Ileum (tissue), 1 donor: Measurements from ENCODE around the genes P2RX7 and BCL7A.

DNA sequence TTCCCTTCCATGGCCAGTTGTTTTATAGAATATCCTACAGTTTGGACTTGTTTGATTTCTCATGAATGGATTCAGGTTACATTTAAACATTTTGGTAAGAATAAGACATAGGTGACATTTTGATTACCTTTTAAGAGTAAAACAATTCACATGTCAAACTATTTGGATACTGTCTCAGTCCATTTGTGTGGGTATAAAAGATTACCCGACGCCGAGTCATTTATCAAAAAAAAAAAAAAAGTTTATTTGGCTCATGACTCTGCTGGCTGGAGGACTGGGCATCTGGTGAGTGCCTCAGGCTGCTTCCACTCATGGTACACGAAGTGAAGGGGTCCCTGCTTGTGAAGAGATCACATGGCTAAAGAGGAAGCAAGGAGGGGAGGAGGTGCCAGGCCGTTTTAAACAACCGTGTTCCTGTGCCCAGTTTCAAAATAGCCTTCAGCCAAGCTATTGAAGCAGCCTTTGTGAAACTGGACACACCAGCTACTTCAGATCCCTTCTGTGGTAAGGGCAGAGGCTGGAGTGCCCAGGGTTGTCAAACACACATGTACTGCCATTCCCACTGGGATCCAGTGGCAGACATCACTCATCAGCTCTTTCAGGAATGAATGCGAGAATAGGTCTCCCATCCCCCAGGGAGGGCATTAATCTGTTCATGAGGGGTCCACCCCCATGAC lies 7.7 kb downstream of the POP5 start:
- PRO-cap = no peak

DNA sequence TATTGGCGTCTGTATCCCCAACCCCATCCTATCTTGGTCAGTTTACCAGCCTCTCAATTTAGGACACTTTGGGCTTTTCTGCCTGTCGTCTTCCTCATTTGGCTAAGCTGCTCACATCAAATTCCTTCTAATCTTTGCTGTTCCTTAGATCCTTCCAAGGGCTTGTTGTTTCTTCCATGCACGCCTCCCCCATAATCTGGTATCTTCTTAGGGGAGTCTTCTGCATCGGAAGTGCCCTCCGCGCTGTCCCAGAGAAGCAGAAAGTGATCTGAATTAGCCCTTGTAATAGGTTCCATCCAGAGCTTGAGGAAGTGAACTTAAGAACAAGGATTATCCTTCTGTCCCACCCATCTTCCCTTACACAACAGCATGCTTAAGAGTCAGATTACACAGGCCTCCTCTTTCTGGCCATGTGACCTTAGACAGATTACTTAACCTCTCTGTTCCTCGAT lies 11.2 kb downstream of the CABP1 start:
- PRO-cap = no peak

DNA sequence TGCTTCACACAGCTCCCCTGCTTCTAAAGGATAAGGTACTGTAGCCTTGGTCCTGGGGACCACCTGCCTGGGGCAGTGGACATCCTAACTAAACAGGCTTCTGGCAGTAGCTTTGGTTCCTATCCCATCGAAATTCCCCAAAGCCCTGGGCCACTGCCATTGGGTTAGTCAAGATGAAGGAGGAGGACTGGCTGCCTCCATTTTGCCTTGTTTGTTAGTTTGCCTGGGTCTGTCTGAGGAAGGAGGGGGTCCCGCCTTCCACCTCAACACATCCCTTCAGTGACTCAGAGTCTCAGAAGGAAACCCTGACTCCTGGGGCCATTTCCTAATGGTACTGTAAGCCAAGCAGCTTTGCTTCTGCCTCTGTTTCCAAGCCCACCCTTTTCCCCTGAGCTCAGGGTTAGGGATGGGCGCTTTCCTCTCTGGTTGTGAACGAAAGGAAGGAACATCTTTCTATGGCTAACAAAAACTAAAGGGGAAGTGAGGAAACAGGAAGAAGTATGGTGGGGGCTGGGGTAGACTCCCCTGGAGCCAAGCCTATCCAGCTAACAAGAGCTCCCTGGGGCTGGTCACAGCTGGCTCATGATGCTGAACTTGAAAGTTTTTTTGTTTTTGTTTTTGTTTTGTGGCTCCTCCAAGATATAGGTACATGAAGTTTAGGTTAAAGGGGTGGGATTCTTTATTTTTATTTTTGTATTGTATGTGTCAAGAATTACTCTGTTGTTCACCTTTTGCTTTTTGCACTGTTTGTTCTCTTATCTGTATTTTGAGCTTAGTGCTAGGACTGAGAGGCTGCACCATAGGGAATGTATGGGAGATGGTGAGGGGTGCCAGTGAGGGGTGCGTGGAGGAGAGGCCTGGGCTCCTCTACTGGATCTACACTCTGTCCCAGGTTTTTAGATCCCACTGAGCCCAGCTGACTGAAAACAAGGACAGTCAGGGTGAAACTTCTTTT lies 11.5 kb upstream of the UNC119B start:
- PRO-cap = no peak

GRCh38 chr12:120793560-120793912 lies 67.9 kb downstream of the ACADS start:
- PRO-cap = no peak

GRCh38 chr12:120891040-120891699 lies 13.0 kb downstream of the SPPL3 start:
- PRO-cap = no peak

DNA sequence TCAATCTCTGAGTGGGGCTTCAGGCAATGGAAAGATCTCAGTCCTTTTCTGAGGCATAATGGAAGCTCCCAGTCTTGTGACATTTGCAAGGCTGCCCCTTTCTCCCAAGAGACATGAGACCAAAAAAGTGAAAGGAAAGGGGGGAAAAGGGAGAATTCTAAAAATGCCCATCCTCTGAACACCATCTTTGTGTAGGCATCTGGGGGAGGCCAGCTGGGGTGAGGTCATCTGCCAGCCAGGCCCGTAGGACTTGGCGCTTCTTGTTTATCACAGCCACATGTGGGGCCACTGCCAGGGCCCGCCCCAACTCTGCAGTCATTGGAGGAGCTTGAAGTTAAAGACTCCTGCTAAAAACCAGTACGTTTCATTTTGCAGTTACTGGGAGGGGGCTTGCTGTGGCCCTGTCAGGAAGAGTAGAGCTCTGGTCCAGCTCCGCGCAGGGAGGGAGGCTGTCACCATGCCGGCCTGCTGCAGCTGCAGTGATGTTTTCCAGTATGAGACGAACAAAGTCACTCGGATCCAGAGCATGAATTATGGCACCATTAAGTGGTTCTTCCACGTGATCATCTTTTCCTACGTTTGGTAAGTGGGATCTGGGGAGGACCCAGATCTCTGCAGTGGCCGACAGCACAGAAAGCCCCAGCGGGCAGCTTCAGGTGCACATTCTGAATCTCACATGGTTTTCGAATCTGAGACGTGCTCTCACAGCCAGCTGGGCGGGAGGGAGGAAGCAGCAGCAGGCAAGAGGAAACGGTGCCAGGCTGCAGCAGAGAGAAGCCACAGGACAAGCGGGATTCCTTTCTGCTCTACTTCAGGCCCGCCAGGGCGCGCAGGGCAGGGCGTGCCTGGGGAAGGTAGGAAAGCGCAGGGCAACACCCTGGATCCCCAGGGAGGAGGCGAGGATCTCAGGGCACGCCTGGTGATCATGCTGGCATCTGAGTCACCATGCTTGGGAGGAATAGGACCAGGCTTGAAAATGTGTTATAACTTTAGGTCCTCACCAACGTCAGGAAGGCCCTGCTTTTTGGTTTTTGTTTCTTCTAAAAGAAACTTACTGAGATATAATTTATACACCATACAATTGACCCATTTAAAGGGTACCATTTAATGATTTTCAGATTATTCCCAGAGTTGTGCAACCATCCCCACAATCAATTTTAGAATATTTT lies at the start of gene P2RX7:
Gene P2RX7 (plus strand): TSS at position 363 of the 1,169 bp plus-strand sequence.
- PRO-cap = unidirectional peak, plus-strand start at position 429 of the sequence; unidirectional peak, plus-strand start at position 607 of the sequence

DNA sequence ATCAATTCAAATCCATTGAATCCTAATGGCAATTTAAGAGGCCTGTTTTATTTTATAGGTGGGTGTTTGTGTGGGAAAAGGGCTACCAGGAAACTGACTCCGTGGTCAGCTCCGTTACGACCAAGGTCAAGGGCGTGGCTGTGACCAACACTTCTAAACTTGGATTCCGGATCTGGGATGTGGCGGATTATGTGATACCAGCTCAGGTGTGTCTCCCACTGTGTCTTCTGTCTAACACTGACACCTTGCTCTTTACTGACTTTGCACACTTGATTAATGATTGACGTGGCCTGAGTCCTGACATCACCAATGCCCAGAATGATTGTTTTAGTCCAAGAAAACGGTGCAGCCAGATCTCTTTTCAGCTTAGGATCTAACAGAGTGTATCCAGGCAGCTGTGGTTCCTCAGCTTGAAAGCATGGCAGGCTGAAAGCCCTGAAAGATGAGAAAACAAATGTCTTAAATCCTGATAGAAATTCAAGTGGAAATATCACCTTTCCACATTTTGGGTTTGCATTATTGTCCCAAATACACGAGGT lies 7.2 kb downstream of the P2RX4 start:
- PRO-cap = bidirectional peak, plus-strand start at position 330 of the sequence, minus-strand start at position 229 of the sequence

DNA sequence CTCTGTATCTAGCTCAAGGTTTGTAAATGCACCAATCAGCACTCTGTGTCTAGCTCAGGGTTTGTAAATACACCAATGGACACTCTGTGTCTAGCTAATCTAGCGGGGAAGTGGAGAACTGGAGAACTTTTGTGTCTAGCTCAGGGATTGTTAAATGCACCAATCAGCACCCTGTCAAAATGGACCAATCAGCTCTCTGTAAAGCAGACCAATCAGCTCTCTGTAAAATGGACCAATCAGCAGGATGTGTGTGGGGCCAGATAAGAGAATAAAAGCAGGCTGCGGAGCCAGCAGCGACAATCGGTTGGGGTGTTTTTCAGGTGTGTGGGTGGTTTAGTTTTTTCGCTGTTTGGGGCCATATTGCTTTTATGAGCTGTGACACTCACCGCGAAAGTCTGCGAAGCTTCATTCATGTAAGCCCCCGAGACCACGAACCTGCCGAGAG lies 22.9 kb upstream of the ANAPC5 start:
- PRO-cap = no peak

- PRO-cap = no peak
Observed at GRCh38 chr12:121423620-121424405, 23.9 kb downstream of the RNF34 start.

GRCh38 chr12:121490881-121491409 lies 89.9 kb downstream of the KDM2B start:
- PRO-cap = no peak

- PRO-cap = no peak
Observed at GRCh38 chr12:121513670-121514609, 66.9 kb downstream of the KDM2B start.

DNA sequence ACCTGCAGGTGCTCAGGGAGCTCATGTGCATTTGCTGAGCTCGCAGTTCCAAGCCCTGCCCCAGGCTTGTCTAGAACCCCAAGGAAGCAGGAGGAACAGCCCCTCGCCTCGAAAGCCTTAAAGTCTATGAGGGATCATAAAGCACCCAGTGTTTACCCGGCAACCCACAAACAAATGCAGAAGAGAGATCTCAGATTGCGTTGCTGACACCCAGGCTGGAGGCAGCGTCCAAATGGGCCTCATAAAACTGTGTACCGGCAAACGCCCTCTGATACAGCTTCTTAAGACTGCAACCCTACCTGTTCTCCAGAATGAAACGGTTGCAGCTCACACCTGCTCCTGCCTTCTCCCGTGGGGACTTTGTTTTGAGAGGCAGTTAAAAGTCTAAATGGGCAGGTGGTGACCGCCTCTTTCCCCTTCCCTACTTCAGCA lies 6.7 kb downstream of the KDM2B start:
- PRO-cap = unidirectional peak, plus-strand start at position 309 of the sequence

DNA sequence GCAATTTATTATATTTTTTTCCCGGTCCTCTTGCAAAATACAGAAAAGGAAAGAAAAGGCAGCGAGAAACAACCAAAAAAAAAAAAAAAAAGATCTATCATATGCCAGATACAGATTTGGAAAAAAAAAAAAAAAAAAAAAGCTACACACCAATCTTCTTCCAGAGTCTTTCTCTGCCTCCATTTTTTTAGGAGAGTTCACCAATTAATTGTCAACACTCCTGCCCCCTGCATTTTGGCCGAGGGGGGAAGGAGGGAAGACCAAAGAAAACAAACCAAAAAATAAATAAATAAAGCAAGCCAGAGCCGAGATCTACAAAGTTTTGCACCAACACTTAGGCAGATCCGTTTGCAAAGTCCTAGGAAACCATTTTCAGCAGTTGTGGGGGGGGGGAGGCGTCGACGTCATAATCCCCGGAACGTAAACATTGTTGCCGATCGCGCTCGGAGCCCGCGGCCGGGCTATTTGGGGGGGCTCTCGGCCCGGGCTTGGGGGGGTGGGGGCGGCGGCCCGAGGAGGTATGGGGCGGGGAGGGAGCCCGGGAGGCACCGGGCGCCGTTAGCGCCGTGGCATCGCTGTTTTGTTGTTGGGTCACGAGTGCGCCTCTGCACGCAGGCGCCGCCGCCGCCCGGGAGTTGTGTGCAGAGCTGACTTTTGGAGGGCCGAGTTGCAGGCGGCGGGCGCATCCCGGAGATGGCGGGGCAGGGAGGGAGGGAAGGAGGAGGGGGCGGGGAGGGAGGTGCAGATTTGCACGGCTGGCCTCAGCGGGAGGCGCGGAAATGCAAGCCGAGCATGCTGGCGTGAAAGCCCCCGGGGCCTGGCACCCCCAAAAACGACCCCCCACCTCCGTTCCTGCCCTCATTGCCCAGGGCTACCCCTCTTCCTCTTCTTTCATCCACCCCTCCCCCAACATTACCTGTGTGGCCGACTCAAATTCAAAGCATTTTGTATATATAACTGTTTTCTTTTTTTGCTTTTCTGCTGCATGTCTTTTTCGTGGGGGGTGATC lies 649 bp downstream of the KDM2B start:
- PRO-cap = bidirectional peak, plus-strand start at position 521 of the sequence, minus-strand start at position 377 of the sequence; bidirectional peak, plus-strand start at position 650 of the sequence, minus-strand start at position 573 of the sequence

- PRO-cap = no peak
Observed at GRCh38 chr12:121582072-121582608, 1.3 kb upstream of the KDM2B start.

DNA sequence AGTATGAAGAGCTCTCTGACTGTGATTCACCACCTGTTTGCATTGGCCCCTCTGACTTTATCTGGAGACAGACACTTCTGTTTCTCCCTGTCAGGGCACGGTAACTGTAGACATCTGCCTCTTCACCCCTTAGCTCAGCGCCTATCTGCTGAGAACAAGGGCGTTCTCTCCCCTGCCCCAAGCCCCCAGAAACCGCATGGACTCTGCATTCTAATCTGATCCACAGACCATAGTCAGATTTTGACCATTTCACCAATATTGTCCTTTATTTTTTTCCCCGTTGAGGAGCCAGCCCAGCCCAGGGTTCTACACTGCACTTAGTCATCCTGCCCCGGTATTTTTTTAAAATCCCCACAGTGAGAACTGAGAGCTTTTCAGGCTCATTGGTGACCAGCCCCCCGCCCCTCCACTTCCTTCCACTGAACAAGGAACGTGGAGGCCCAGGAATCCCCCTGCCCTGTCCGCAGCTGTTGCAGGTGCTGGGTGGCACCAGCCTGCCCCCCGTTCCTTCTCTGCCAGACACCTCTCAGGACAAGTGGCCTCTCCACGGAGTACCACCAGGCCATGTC lies 11.3 kb downstream of the RHOF start:
- PRO-cap = no peak

- PRO-cap = bidirectional peak, plus-strand start at chr12:121790174, minus-strand start at chr12:121790074
Observed at GRCh38 chr12:121789716-121790887, 3.4 kb downstream of the RHOF start.

GRCh38 chr12:121800803-121801654 lies 2.8 kb upstream of the SETD1B start:
- PRO-cap = bidirectional peak, plus-strand start at chr12:121801120, minus-strand start at chr12:121800977

DNA sequence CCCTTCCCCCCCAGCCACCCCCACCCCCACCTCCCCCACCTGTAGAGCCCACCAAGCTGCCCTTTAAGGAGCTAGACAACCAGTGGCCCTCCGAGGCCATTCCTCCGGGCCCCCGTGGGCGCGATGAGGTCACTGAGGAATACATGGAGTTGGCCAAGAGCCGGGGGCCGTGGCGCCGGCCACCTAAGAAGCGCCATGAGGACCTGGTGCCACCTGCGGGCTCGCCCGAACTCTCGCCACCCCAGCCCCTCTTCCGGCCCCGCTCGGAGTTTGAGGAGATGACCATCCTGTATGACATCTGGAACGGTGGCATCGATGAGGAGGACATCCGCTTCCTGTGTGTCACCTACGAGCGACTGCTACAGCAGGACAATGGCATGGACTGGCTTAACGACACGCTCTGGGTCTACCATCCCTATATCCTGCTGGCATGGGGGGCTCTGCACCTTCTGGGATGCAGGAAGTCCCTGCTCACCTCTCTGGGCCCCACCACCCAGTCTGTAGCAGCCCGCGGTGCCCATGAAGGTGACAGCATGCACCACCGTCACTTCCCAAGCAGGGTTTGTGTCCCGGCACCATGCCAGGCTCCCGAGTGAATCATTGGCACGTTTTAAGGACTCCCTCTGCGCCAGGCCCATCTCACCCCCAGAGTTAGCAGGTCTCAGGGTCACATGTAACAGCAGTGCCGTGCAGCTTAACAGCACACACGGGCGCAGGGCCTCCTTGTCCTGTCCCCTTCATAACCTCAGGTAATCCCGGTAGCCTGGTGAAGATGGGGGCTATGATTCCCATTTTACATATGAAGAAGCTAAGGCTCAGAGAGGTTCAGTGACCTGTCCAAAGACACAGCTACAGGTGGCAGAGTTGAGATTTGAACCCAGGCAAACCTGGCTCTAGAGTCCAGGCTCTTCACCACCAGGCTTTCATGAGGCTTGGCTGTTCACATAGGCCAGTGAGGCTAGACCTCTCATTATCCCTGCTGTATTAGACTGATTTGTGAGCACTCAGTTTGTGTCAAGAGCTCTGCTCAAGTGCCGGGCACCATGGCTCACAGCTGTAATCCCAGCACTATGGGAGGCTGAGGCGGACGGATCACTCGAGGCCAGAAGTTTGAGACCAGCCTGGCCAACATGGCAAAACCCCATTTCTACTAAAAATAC lies 19.9 kb downstream of the SETD1B start:
- PRO-cap = no peak

DNA sequence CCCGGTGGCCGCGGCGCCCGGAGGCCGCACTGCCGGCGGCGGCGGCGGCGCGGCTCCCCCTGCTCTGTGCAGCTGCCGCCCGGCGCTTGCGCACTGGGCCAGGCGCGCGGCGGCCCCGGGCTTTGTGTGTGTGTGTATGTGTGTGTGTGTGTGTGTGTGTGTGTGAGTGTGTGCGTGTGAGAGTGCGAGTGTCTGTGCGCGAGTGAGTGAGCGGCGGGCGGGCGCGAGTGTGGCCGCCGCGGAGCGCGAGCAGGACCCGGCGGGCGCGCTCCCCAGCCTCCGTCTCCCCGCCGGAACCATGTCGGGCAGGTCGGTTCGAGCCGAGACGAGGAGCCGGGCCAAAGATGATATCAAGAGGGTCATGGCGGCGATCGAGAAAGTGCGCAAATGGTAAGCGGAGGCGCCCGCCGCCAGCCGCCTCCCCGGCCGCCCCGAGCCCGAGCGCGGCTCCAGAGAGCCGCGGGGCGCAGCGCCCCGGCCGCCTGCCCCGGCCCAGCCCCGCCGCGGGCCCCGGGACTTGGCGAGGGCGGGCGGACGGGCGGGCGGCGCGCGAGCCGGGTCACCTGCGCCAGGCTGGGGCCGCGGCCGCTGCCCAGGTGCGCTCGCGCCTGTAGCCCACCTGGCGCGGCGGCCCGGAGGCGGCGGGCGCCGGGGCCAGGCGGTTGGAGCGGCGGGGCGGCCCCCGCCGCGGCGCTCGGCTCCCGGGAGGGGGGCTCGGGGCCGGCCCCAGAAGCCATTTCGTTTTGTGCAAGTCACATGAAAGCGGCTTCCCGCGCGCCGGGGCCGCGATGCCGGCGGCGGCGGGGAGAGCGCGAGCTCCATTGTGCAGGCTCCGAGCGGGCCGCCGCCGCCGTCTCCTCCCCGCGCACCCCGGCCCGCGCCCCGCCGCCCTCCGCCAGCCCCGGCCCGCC lies at the start of gene BCL7A:
Gene BCL7A (plus strand): TSS at position 91 of the 911 bp plus-strand sequence.
- PRO-cap = bidirectional peak, plus-strand start at position 205 of the sequence, minus-strand start at position 87 of the sequence; bidirectional peak, plus-strand start at position 788 of the sequence, minus-strand start at position 740 of the sequence

- PRO-cap = no peak
Observed at GRCh38 chr12:122073910-122074687, 4.5 kb upstream of the MLXIP start.